Body of pancreas (tissue), 2 donors: ENCODE data around the gene DAAM1.

- PRO-cap: no peak
- RAMPAGE, long total RNA, 2 experiments: no peak in any of the 2 experiments
Observed at GRCh38 chr14:55705872-55706530, 126.0 kb downstream of the KTN1 start.

- PRO-cap: no peak
- RAMPAGE, long total RNA, 2 experiments: no peak in any of the 2 experiments
Observed at GRCh38 chr14:55796486-55797016, 216.5 kb downstream of the KTN1 start.

DNA sequence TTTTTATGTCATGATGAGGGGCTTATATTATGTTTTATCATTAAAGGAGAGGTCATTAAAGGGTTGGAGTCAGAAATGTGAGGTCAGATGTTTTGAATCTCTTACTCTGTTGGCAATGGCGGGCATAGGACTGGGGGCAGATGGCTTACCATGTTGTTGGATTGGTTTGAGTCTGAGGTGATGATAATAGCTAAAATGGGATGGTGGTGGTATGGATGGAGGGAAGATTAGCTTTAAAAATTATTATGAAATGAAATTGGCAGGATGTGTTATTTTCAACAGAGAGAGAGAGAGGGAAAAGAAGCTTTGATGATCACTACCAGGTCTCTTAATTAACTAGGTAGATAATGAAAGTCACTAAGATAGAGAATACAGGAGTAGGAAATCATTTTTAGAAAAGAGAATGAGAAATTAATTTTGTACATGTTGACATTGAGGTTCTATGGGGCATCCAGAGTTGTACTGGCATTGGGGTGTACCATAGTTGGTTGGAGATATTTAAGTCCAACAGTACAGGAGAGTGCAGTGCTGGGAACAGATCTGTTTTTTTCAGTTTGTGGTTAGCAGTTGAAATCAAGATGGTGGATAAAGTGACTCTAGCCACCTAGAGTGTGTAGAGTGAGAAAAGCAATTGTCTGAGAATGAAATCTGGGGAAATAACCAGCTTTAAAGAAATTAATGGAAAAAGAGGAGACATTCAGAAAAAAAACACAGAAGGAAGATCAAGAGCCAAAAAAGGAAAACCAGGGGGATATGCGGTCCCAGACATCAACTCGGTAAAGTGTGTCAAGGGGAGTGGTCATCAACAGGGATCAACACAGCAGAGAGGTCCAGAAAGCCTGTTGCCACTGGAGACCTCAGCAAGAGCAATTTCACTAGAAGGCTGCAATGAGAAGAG is 18.2 kb downstream of the TMEM260 start:
- PRO-cap: no peak
- RAMPAGE, long total RNA, 2 experiments: no peak in any of the 2 experiments

DNA sequence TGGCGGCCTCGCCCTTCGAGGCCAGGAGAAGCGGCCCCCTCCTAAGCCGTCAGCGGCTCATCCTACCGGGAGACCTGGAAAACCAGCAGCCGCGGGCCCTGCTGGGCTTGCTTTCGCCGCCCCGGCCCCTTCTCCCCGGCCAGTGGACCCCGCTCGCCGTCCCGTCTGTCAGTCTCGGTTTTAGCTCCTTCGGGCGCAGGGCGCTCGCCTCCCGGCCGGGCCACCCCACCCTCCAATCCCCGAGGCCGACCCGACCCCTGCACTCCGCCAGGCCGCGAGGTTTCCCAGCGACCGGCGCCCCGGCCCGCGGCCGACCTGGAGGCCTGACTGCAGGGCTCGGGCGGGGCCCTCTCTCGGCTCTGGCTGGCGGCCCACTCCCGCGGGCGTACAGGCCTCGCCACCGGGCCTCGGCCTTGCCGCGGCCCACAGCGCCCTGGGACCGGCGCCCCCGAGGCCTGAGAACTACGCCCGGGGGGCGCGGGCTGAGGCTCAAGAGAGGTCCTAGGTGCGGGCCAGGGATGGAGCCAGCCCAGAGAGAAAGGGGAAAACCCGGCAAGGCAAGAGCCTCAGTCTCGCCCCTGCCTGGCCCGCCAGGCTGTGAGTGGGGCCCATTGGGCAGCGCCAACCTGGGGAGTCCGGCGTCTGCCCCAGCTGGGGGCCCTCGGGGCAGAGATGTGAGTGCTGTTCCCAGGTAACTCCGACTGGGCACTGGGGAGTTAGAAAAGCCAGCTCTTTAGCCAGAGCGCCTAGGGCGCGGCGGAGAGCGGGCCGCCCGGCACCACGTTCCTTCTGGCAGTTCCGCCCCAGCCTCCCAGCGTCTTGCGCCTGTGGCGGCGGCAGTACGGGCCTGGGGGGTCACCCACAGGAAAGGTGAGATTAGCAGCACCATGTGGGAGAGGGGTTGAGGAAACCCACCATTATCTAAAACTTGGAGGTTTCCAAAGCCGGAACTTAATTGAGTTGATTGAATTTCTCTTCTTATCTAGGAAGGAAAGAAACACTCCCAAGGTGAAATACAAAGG is 12.0 kb downstream of the OTX2 start:
- PRO-cap: no peak
- RAMPAGE, long total RNA, 2 experiments: no peak in any of the 2 experiments

- PRO-cap: no peak
- RAMPAGE, long total RNA, 2 experiments: no peak in any of the 2 experiments
Observed at GRCh38 chr14:56805416-56805894, 4.8 kb downstream of the OTX2 start.

- PRO-cap: no peak
- RAMPAGE, long total RNA, 2 experiments: no peak in any of the 2 experiments
Observed at GRCh38 chr14:57412326-57412959, 22.1 kb downstream of the NAA30 start.

- PRO-cap: no peak
- RAMPAGE, long total RNA, 2 experiments: no peak in any of the 2 experiments
Observed at GRCh38 chr14:58151063-58151915, 724 bp downstream of the ARMH4 start.

DNA sequence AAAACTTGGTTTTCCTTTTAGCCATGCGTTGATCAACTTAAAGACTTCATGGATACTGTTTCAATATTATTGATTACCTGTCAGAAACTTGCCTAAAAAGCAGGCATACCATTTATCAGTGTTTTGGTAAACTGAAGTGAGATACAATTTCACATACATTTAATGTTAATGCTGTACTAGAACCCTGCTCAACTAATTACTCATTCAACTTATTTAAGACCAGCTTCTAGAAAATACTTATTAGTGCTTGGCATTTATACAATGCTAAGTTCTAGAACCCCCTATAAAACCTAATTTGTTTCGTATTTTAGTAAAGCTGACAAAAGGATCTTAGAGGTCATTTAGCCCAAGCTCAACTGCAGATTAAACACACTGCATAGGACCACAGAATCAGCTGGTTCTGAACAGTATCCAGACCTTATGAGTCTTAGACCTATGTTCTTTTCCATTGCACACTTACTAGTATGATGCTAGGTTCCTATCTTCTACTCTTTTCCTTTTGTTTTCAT is 19.8 kb downstream of the PSMA3 start:
- PRO-cap: no peak
- RAMPAGE, long total RNA, 2 experiments: no peak in any of the 2 experiments

- PRO-cap: no peak
- RAMPAGE, long total RNA, 2 experiments: no peak in any of the 2 experiments
Observed at GRCh38 chr14:58347297-58348132, 48.2 kb upstream of the TOMM20L start.

DNA sequence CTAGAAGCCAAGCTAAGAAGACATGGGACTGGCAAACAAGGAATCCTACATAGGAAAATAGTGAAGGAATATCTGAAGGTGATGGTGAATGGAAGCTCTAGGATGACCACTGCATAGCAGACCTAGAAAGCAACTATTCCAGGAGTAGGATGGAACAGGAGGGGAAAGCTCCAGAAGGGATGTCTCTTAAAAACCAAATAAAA is 26.1 kb upstream of the TOMM20L start:
- PRO-cap: no peak
- RAMPAGE, long total RNA, 2 experiments: no peak in any of the 2 experiments

DNA sequence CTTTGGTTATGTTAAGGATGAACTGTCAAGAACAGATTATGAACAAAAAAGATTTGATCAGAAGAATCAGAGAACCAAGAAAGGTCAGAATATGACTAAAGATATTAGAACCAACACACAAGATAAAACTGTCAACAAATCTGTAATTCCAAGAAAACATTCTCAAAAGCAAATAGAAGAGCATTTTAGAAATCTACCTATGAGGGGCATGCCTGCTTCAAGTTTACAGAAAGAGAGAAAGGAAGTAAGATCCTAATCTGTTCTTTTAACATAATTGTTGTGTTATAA is 32.3 kb downstream of the KIAA0586 start:
- PRO-cap: no peak
- RAMPAGE, long total RNA, 2 experiments: no peak in any of the 2 experiments

GRCh38 chr14:58521272-58521863 is 93.8 kb downstream of the KIAA0586 start:
- PRO-cap: no peak
- RAMPAGE, long total RNA, 2 experiments: no peak in any of the 2 experiments

DNA sequence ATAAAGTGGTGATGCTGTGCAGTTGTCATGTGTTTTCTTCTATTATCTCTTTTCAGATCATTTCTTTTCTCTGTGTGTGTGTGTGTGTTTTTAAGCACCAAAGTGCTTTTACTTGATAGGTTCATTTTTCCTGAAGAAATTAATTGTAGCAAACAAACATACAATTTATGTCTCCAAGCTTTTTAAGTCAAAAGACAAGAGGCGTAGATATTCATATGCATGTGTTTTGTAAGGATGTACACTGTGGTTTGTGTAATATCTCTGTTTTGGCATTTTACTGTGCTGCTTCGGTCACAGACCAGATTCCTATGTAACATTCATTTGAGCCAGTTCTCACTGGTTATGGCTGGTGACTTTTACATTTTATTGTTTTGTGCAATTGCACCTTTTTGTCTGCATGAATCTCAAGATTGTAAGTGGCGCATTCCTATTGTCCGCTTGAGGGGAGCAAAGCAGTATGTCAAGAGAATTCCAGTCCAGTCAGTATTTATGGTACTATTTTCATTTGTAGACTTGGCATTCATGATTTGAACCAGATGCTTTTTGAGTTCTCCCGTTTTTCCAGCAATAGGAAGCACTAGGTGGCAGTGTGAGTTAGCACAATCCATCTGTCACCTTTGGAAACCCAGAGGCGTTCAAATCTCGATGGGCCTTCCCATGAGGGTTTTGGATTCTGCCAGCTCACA is 1.9 kb downstream of the DACT1 start:
- PRO-cap: no peak
- RAMPAGE, long total RNA, 2 experiments: no peak in any of the 2 experiments

DNA sequence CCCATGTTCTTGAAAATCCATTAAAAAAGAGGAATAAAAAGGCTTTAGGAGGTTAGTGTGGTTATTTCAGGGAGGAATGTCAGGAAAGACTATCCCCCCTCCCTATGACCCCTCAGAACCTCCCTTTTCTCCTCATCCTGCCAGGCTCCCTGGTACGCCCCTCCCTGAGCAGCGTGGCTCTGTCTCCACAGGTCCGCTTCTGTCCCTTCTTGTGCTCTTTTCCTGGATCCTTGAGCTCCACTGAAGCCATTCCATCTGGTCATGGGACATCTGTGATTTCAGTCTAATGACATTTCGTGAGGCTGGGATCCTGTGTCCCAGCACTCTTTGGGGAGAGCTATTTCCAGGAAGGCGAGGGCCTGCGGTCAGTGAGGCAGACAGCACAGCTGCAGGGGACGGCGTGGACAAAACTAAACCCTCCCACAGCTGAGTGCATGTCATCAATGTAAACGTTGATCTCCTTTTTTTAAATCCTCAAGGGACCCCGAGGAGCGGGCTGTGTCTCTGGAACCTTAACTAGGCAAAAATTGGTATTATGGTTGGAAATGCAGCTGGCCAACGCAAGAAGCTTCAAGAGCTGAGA is 127.6 kb downstream of the DACT1 start:
- PRO-cap: no peak
- RAMPAGE, long total RNA, 2 experiments: no peak in any of the 2 experiments

DNA sequence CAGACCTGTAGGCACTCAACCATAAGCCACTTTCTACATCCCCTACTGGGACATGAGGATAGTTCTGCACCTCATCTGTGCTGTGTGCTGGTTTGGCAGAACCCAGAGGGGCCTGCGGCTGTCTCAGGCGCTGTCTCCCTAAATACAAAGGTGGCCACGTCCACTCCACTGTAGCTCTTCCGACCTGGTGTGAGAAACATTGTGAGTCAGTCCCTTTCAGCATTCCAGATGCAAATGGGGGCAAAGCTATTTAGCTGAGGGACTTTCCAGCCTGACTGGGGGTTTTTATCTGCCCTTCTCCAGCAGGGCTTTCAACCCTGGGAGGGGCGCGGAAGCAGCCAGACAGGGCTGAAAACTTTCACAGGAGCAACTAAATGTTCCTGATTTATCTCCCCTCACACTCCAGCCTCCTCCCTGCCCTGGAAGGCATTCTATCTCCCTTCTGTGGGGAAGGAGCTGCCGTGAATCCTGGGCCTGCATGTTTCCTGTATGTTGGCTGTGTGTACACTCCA is 218.2 kb upstream of the DAAM1 start:
- PRO-cap: no peak
- RAMPAGE, long total RNA, 2 experiments: no peak in any of the 2 experiments

DNA sequence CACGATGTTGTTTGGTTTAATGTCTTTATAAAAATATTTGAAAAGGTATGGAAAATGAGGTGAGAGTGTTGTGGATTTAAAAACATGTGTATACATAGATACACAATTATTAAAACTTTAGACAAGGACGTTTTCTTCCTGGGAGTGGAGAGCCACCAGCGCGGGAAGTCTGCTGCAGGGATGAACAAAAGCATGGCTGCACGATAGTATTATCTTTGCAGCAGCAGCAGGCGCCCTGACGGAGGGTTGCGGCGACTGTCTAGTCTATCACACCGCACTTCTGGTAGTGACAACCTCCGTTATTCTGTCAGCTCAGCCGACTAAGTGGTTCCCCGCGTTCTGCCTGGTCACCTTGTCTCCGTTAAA is 802 bp upstream of the DAAM1 start:
- PRO-cap: no peak
- RAMPAGE, long total RNA, 2 experiments: no peak in any of the 2 experiments

DNA sequence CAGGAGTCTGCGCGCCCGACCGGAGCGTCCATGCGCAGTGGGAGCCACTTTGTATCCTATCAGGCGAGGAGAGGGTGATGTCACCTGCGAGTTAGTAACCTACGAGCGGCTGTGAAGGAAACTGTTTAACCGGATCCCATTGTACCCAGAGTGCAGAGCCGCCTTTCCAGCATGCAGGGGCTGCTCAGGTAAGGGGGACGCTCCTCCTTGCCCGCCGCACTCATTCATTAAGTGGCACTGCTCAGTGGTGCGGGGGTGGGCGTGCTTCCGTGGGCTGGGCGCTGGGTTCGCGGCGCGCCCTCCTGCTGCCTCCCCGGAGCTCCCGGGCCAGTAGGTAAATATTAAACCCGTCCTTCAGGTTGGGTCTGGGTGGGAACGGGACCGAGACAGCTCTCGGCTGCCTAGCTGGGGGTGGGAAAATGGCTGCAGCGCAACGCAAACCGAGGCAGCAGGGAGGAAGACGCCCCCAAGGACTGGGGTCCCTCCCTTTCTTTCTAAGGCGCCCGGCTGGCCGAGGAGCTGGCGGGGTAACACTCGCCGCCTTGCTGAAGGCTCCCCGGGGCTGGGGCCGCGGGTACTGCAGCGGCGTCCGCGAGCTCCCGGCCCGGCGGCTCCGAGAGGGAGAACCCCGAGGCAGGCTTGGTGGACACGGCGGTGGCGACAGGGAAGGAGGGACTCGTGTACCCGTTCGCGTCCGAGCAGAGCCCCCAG is at the start of gene DAAM1:
TSS of gene DAAM1 (plus strand) at position 87 of the 711 bp plus-strand sequence.
- PRO-cap: bidirectional peak, plus-strand start at position 155 of the sequence, minus-strand start outside the sequence; bidirectional peak, plus-strand start at position 362 of the sequence, minus-strand start at position 327 of the sequence; bidirectional peak, plus-strand start at position 577 of the sequence, minus-strand start at position 547 of the sequence
- RAMPAGE, long total RNA, 2 experiments: start-site peak on the plus strand in 2 of 2 experiments, centred at positions 132 to 147 of the sequence, 94 to 179 reads per replicate

DNA sequence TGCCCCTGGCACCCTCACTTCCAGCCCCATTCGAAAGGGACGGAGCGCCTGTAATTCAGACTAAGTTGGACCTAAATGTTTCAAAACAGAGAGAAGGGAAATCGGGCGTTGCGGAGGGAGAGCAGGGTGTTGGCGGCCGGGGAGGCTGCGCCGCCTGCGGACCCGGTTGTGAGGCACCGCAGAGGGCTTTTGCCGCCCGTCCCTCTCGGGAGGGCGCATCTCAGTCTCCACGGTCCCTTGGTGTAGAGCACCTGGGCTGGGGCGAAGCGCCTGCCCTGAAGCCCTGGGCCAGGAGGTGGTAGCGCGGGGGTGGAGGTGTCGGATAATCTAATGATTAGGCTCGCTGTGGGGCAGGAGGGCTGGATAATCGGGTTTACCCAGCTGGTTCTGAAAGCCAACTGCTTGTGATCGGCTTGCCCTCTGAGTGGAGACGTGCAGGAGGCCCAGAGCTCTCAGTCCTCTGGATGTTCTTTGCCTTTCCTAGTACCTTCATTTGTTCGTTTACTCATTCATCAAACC is 884 bp downstream of the DAAM1 start:
- PRO-cap: unidirectional peak, minus-strand start at position 164 of the sequence; unidirectional peak, minus-strand start at position 329 of the sequence
- RAMPAGE, long total RNA, 2 experiments: no peak in any of the 2 experiments

DNA sequence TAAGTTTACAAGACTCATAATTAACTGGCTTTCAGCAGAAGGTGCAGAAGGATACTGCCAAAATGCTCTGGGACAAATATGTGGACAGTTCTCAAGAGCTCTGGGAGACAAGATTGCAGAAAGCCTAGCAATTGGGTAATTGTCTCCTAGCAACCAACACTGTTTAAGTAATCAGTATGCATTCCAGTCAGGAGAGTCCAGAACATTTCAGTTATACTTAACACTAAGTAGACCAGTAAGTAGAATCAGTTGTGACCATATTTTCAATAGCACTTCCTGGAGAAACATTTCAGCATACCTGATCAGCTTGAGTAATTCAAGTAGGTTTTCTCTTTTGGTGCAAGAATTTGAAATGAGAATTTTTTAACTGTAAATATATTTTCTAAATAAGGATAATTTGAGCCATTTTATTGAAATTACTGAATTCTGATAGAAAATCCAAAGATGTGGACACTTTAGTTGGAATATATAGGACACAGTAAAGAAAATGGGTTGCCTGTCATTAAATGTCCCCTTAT is 131.3 kb downstream of the GPR135 start:
- PRO-cap: no peak
- RAMPAGE, long total RNA, 2 experiments: no peak in any of the 2 experiments

- PRO-cap: no peak
- RAMPAGE, long total RNA, 2 experiments: no peak in any of the 2 experiments
Observed at GRCh38 chr14:59356858-59357292, 108.3 kb downstream of the GPR135 start.